Epithelial cell of esophagus (primary cell): ENCODE results near the genes KIF14 and DDX59.

- RRBS, result no CpG with 5 or more reads among the region's 3 CpGs
Observed at GRCh38 chr1:197703883-197704533, 71.3 kb downstream of the DENND1B start.

GRCh38 chr1:197776375-197776854, 1.1 kb upstream of the DENND1B start:
- RRBS, result no CpG with 5 or more reads among the region's 1 CpG

DNA sequence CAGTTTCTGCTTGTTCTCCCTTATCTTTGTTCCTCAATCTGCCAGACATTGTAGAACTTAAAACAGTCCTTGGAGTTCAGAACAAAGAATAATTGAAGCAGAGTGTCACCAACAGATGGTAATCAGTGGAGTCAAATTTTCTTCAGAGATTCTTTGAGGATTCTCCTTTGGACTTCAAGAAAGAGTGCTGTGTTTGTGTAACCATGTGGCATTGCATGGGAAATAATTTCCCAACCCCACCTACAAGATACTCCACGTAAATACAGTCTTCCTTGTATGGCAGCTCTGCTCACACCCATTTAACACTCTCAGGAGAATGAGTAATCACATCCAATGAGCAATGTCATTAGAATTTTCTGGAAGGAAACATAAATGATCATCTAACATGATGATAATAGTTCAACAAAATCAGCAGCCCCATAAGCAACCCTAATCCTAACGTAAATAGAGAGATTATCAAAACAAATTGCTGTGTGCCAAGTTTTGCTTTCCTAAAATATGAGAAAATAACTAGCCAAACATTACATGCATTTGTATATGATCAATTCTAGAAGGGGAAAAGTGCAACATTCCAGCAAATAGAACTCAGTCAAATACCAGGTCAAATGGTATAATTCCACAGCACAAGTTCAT, 6.8 kb upstream of the DENND1B start:
- RRBS, result no CpG with 5 or more reads among the region's 2 CpGs

- RRBS, result under 1% methylated on average over 9 of the region's 79 CpGs
Observed at GRCh38 chr1:197917497-197918693, 723 bp downstream of the LHX9 start.

DNA sequence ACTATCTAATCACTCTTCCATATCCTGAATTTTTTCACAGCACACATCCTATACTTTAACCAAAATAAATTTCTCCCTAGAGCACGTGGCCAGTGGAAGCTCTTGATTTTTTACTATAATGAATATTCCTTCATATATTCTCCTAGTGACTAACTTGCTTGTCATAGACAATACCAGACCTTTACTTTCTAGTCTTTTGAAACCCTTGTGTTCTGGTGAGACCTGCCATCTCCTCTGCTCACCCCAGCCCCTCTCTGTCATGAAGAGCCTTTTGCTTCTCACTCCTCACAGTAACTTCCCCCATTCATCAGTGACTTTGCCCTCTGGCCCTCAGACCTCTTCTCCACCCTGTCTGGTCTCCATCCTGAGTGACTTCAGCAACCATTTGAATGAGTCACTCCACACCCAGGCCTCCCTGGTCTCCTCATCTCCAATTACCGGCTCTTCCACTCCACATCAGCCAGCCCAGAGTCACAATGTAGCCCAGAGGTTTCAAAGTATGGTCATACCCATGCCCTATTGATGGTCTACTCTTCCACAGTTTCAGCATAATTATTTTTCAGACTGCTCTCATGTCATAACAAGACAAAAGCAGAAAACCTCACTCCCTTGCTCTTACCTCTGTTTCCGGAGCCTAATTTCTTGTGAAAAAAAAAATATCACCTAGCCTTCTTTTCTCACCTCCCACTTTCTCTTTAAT, 35.8 kb upstream of the NEK7 start:
- RRBS, result no CpG with 5 or more reads among the region's 3 CpGs

- RRBS, result no CpG with 5 or more reads among the region's 3 CpGs
Observed at GRCh38 chr1:198168251-198168876, 11.6 kb downstream of the NEK7 start.

- RRBS, result no CpG with 5 or more reads among the region's 4 CpGs
Observed at GRCh38 chr1:198169689-198170362, 13.0 kb downstream of the NEK7 start.

DNA sequence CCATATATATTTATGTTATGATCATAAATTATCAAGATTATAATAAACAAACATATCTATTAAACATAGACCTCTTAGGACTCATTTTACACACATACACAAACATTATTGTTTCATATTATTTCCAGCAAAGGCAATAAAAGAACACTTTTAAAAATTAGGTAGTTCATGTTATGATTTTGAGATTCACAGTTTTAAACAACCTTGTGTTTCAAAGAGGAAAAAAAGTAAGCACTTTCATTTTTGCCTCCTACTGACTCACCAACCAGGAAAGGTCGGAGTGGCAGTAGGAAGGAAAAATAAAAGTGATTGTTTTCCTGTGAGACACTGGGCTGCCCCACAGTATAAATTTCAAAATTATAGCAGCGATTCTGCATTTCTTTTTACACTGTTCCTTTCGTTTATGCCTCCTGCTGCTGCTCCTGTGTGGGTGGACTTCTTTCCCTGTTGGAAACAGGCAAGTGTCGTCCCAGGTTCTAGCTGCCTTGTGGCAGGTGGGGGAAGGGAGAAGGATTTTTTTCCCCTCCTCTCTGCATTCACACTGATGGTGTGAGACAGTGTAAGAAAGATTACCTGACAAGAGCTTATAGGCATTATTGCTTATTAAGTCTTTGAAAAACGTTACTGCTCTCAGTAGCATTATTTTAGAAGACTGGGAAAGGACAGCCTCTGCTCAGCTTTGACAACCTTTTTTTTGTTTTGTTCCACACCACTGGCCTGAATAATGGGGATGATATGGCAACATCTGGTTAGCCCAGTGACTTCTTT, 77.7 kb downstream of the NEK7 start:
- RRBS, result no CpG with 5 or more reads among the region's 5 CpGs

DNA sequence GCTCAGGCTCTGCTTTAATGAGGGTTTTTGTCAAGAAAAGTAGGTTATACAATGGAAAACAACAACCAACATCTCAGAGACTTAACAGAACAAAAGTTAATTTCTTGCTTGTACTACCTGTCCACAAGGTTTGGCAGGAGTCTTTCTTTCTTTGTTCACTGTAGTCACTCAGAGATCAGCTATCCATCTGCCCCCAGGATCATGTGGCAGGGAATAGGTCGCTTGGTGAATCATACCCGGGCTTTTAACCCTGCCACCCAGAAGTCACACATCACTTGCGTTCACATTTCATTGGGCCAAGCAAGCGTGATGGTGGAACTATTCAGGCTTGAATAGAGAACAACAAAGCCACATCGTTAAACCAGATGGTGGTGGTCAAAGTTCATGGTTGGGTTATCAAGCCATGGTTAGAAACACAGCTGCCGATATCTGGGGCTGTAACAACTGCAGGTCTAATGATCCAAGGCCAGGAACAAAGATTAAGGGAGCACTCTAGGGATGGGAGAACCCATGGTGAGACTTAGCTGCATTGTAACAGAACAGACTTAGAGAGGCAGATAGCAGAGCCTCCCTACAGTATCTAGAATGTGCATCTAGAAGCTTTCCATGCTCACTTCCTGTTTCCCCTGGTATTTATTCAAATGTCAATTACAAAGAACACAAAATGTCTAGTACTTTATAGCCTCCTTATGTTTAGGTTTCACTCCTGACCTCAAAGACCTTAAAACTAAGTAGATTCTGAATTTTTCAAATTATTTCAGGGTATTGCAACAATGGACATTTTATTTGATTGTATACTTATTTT, 40.0 kb upstream of the PTPRC start:
- RRBS, result no CpG with 5 or more reads among the region's 6 CpGs

GRCh38 chr1:198639757-198640357, 1.0 kb downstream of the PTPRC start:
- RRBS, result no CpG with 5 or more reads among the region's 3 CpGs

DNA sequence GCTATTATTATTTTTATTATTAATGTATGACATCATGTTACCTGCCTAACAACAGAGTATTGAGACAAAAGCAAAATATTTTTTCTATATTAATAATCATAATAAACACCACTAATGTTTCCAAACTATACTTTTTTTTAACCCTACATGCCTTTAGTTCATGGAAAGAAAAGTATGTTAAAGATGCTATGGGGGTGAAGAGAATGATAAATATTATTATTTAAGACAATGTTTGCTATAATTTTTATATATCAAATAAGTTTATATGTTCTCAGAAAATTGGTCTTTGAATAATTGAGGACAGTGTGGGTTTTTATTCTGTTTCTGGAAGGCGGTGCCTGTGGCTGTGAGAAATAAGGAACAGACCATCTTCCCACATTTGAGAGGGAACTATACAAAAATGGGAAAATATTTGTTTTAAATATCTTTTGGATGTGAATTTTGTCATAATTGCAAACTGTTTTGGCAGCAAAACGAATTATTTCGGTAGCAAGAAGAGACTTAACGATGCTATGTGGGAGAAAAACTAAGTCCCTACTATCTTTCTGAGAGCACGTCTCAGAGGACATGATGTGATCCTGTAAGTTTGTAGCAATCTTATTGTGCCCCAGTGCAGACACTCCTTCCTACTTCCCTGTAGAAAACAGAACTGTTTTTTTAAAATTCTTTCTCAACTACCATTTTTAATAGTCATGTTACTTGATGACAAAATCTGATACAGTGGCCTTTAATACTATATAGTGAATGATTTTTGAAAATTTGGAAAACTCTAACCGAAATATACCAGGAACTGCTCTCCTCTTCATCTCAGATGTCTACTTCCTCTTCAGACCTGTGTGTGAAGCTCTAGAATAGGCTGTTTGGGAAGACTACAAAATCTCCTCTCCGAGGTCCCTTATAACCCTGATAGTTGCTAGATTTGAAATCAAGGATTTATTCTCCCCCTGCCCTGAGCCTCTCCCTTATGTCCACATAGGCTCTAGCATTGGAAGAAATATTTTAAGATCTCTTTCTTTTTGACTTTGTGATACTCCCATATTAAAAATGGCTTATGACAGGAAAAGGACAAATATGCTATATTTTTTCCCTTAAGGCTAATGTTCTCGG, 25.4 kb downstream of the PTPRC start:
- RRBS, result no CpG with 5 or more reads among the region's 8 CpGs

GRCh38 chr1:198679433-198680380, 40.9 kb downstream of the PTPRC start:
- RRBS, result no CpG with 5 or more reads among the region's 46 CpGs

GRCh38 chr1:198711669-198712130, 72.9 kb downstream of the PTPRC start:
- RRBS, result no CpG with 5 or more reads among the region's 1 CpG

DNA sequence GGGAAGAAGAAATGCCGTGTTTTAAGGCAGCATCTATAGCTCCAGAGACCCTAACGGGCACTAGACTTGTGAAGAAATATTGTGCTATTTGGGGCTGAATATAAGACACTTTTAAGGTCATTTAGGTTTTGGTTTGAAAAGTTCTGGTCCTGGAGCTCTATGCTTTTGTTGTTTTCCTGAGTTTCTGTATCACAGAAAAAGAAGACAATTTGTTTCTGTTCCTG, 78.5 kb downstream of the PTPRC start:
- RRBS, result no CpG with 5 or more reads among the region's 2 CpGs

DNA sequence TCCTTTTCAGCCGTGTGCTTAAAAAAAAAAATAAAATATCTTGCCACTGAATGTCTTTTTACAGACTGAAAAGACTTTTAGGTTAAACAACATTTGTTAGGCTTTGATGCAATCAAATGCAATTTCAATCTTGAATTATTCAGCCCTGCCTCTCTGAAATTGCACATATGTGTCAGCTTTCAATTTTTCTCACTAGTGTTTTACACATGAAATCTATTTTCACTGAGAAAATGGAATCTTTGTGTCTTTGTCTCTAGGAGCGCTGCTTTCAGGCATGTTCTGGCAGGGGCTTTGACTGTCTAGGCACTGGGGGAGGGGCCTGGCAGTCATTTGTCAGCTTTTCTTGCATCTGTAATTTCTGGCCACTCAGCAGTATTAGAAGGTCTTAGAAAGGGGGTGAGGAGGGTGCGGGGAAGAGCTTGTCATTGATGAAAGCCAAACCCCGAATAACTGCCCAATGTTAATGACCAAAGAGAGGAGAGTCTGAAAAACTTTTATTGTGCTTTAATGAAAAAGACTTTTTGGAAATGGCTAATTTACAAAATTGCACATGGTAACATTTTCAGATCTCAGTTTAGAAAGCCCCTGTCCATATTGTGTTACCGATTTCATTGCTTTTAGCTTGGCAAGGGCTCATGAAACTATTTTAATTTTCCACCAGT, 264.4 kb downstream of the PTPRC start:
- RRBS, result no CpG with 5 or more reads among the region's 5 CpGs

DNA sequence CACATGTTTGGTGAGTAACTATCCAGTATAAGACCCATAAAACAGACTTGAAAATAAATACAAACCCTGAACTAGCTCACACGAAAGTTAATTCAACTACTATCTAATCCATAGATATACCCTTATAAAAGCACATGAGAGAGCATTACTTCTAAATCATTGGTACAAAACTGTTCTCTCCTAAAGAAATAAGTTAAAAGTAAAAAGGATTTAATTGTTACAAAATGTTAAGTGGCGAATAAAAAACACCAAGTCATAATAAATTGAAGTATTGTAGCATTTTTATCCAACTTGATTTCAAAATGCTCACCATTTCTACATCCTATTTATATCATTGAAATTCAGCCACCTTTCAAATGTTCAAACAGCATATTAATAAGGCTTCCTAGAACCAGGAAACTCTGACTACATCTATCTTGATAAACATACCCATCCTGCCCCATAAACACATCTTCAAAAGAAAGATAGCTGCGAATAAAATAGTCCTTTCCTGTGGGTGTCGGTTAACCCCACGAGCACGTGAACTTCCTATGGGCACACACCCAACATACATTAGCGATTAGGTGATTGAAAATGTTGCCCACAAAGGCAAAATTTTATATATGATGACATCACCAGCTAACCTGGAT, 295.8 kb downstream of the PTPRC start:
- RRBS, result no CpG with 5 or more reads among the region's 7 CpGs

DNA sequence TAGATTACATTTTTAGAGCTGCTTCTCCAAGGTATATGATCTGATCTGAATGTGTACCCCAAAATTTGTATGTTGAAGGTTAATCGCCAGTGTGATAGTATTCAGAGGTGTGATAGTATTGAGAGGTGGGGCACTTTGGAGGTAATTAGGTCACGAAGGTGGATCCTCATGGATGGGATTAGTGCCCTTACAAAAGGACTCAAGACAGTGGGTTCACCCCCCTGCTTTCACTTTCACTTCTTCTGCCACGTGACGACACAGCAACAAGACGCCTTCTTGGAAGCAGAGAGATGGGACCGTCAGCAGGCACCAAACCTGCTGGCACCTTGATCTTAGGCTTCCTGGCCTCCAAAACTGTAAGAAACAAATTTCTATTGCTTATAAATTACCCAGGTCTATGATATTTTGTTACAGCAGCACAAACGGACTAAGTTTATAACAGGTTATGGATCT, 95.5 kb upstream of the NR5A2 start:
- RRBS, result no CpG with 5 or more reads among the region's 7 CpGs

GRCh38 chr1:200477414-200478731, 68.0 kb upstream of the ZNF281 start:
- RRBS, result no CpG with 5 or more reads among the region's 23 CpGs

DNA sequence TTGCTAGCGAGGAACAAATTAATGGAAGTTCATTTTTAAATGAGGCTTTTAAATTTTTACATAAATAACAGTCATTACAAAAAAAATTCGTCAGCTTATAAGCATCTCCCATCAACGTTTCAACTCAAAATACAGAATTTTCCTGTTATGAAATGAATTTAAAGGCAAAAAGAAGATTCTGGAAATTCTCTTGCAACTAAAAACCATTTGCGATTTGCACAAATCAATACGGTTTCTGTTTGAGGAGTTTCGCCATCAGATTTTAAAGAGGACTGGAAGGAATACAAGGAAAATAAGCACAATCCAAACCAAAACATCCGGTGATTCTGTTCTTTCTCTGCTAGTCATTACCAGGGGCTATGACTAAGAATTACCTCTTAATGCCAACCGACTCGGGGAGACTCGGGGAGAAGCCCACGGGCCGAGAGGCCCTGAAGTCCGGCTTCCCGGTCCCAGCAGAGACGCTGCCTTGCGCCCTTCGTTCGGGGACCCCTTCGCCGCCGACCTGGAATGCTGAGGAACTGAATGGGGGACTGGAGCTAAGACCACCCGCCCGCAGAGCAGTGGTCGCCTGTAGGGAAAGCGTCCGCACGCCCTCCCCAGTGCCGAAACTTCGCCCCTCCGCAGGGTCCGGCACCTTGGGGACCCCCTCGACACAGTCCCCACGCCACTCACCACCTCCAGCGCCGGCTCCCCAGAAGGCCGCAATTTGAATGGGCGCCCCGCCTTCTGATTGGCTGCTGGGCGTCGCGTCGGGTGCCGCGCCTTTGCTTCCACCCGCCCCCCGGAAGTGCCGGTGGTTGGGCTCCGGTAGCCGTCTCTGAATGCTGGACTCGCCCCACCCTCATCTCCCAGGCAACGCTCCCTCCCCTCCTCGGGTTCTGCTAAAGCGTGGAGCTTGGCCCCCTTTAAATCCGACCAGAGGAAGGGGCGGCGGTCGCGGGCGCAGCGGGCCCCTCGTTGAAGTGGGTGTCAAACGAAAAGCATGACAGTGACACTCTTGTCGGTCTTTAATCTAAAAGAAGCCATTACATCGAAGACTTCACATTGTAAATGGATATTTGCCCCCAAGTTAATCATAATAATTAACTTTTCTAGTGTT, at the start of gene KIF14:
KIF14 (minus strand) TSS at position 715 of the 1,102 bp plus-strand sequence.
- RRBS, result 1% methylated on average over 12 of the region's 64 CpGs

DNA sequence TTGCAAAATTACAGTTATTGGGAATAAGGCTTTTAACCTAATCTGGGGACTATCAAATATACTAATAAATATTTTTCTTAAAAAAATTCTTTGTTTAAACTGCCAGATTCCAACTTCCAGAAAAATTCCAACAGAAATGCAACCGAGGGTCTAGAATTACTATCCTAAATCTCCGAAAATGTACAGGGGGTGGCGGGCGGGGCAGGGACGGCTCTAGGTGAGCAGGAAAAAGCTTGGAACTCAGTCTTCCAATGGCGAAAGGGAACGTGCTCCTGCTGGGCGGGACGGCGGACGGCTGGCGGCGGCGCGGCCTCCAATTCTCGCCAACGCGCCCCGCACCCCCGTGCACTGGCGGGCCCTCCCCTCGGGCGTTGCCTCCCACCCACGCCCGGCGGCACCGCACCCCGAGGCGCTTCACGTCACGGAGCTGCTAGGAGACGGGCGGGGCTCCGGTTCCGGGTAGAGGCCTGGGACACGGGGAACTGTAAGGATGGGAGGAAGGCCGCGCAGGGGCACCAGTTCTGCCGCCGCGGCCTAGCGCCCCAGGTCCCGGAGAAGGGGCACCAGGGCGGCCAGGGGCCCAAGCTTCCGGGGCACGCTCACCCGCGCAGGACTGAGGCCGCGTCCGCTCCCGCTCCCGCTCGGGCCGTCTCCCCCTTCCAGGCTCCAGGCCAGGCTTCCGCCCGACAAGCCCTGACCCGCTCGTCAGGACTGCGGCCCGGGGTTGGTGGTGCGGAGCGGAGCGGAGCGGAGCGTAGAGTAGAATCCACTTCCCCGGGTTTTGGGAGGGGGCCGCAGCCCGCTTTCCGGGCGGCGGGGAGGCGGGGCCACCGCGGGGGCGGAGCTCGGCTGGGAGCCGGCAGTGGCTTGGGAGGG, at the start of gene DDX59:
DDX59 (minus strand) TSS at position 744 of the 876 bp plus-strand sequence.
- RRBS, result 3% methylated on average over 35 of the region's 78 CpGs